ENCODE data around the genes SEMA5B and HACD2.

DNA sequence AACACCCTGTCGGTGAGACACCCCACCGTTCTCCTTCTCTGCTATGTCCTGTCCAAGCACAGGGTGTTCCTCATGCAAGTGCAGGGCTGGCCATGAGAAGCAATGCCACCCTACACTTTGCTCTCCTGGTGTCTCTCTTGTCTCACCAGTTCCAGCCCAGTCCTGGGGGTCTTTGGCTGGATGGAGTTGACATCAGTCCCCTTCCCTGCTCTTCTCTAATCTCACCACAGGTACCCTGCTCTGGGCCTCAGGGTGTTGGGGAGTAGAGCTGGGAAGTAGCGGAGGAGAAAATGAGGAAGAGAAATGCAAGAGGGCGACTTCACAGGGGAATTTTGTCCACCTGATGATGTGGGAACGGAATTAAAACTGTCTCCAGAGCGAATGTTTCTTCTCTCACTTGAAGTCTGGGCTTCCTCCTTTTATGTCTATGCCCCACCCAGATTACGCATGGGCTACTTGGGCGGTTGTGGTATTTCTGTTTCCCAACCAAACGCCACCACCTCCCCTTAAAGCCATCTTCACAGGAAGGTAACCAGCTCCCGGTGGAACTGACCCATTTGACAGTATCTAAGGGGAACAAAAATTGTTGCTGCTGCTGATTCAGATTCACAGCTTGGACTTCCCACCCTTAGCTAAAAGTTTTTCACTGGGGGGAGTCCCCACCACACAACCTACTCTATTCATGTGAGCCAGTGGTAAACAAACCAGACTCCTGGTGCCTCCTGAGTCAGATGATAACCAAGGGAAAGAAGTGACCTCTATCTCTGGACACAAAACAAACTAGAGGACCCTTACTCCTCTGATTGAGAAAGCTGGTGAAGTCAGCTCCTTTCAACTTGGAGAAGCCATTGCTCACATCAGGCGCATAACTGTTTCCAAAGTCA lies 50.0 kb downstream of the CASR start:
- PRO-cap = bidirectional peak, plus-strand start at position 527 of the sequence, minus-strand start at position 395 of the sequence

- PRO-cap = no peak
These were observed 17.7 kb downstream of the PARP14 start for GRCh38 chr3:122698261-122698722.

- PRO-cap = no peak
These were observed 53.1 kb downstream of the HSPBAP1 start for GRCh38 chr3:122740517-122740899.

DNA sequence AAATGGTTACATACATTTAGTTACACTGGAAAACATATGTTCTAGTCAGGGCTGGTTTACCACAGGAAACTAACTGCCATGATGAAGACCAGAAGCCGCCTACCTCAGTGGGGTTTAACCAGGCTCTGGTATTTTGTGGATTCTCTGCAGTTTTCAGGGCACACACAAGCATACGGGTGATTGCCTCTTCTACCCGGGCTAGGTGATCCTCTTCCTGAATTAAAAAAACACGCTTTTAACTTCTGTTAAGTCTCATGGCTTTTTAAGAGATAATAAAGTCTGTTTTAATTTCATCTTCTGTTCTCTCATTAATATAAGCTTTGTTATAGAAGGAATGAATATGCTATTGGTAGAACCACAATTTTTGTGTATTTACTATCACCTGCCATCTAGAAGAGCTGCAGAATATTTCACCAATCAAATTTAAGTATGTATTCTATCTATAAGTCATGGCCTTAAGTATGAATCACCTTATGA lies 52.7 kb downstream of the HSPBAP1 start:
- PRO-cap = no peak

DNA sequence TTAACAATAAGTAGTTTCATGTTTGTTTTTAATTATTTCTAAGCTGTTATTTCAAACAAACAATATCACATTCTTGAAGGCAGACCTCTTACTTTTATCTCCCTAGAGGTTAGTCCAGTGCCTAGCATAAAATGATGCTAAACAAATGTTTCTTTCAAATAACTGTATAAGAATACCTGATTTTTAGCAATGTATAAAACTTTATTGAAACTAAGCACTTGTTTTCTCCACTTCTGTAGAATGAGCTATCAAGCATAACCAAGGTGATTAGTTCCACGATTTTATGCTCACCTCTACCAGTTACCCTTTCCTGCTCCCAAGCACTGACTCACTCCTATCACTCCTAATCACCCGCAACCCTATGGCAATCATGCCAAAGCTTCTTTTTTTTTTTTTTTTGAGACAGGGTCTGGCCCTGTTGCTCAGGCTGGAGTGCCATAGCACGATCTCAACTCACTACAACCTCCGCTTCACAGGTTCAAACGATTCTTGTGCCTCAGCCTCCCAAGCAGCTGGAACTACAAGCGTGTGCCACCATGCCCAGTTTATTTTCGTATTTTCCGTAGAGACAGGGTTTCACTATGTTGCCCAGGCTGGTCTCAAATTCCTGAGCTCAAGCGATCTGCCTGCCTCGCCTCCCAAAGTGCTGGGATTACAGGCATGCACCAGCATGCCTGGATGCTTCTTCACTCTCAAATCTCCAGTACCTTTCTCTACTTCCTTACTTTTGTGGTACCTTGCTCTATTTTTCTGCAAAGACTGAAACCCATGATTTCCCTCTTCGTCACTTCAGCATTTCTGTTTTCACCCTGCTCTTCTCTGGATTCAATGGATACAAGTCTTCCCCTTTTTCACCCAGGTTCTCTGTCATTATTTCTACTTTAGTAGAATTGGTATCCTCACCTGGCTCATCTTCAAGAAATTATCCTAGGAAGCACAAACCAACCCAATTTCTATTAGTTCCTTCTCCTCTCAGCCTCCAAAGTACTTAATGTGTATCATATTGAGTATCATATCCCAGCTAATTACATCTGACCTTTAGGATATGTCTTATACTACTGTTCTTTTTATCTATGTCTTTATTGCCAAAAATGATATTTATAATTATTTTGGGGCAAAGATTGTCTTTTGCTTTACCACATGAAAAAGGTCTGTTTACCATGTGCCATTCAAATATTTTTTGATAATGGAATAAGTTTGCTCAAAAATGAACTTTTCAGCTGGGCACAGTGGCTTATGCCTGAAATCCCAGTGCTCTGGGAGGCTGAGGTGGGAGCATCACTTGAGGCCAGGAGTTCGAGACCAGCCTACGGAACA lies 3.7 kb downstream of the HSPBAP1 start:
- PRO-cap = no peak

GRCh38 chr3:122993004-122993468 lies 34.5 kb downstream of the SEMA5B start:
- PRO-cap = no peak

- PRO-cap = no peak
These were observed at the start of gene SEMA5B for GRCh38 chr3:123027396-123028360. SEMA5B (minus strand) TSS chr3:123027763.

DNA sequence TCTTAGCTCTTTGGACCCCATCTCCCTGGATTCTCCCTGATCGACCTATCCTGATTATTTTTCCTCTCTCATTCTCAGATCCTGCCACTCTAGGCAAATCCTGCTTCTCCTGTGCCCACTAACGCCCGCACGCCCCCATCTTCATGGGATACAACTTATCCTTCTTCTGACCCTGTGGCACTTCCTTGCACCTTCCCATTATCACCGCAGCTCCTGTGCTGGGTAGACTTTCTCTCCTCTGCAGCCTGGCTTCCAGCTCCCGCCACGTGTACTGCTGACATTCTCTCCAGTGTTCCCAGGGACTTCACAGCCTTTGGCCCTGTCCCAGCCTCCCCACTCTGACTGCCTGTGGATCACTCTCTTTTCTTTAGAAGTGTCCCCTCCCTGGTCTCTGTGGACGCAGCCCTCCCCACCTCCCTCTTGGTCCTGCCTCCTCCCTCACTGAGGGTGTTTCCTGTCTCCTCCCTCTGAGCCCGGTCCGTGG lies 17.3 kb downstream of the PDIA5 start:
- PRO-cap = no peak

GRCh38 chr3:123105659-123106085 lies 38.8 kb downstream of the PDIA5 start:
- PRO-cap = no peak

DNA sequence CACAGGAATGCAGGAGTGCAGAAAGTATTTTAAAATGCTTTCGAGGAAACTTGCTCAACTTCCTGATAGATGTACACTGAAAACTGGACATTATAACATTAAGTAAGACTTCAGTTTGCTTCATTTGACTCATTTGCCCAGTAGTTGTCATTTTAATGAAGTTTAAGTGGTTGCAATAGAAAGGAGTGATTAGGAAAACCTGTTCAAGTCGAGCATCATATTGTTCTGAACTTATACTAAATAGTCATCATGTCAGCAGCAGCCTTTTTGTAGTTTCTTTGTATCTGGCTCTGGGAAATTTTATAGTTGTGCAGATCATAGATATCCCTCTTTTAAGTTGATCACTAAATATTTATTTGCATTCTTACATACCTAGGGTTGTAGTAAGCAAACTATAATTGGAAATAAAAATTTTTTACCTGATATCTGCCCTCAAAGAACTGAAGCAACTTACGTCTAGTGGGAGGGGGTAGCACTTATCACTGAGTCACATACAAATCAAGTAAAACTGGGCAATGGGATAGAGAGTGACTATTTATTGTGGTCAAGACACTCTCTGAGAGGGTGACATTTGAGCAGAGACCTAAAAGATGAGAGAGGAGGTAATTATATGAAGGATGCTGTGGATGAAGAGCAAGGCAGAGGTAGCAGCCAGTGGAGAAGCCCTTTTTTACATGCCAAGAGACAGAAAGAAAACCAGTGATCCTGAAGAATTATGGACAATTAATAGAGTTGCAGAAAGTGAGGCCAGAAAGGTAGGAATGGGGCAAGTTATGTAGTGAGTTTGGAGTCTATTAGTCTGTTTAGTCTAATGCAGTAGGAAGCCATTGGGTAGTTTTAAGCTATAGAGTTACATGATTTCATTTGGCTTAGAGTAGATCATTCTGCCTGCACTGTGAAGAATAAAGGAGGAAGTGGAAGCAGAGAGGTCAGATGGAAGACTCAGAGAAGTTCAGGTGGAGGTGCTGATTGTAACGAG lies 7.8 kb downstream of the SEC22A start:
- PRO-cap = no peak

DNA sequence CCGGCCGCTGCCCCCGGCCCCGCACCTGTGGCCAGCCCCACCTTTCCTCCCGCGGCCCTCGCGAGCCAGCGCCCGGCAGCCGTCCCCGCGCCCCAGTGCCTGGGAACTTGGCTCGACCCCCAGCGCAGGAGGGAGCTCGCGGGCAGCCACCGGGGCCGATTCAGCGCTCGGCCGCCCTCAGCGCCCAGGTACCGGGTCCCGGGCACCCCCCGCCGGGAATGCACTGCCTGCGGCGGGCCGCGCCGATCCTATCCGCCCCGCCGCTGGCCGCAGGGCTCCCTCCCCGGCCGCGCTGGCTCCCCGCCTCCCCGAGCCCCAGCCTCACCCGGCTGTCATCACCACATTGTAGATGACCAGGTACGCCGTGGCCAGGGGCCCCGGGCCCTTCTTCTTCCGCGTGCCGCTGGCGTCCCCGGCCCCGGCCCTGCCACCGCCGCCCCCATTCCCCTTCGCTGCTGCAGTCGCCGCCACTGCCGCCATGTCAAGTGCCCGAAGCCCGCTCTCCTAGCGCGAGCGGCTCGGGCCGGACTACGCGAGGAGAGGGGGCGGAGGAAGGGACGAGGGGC lies at the start of gene HACD2:
Gene HACD2 (minus strand): TSS at position 506 of the 566 bp plus-strand sequence.
- PRO-cap = bidirectional peak, plus-strand start at position 95 of the sequence, minus-strand start at position 97 of the sequence; unidirectional peak, minus-strand start at position 222 of the sequence; bidirectional peak, plus-strand start outside the sequence, minus-strand start at position 506 of the sequence

- PRO-cap = no peak
These were observed 10.2 kb downstream of the CCDC14 start for GRCh38 chr3:123950779-123951278.

- PRO-cap = no peak
These were observed 201.6 kb downstream of the KALRN start for GRCh38 chr3:124234757-124235277.

DNA sequence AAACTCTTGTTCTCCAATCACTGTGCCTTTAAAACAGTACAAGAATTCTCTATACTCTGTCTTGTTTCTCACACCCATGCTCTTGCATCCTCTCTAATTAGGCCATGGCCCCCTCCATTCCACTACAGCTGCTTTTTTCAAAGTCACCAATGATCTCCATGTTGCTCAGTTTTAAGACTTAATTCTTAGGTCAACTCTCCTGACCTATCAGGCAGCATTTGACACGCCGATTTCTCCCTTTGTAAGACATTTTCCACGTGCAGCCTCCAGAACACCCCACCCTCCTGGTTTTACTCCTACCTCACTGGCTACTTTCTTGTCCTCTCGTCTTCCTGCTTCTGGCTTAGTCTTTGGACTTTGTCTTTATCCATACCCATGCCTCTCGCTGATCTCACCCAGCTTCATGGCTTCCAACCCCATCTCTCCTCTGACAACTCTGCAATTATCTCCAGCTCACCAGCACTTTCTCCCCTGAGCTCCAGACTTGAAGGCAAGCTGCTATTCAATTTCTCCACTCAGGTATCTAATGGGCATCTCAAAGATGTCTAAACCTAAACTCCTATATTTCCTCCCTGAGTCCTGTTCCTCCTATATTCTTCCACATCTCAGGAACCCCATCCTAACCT lies 99.3 kb upstream of the UMPS start:
- PRO-cap = no peak

DNA sequence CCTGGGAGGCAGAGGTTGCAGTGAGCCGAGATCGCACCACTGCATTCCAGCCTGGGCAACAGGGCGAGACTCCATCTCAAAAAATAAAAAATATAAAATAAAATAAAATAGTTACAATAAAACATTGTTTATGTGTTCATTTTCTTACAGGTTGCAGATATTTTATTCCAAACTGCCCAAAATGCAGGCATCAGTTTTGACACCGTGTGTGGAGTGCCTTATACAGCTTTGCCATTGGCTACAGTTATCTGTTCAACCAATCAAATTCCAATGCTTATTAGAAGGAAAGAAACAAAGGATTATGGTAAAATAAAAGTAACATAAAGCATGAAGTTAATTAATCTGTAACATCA lies 4.7 kb downstream of the UMPS start:
- PRO-cap = no peak

DNA sequence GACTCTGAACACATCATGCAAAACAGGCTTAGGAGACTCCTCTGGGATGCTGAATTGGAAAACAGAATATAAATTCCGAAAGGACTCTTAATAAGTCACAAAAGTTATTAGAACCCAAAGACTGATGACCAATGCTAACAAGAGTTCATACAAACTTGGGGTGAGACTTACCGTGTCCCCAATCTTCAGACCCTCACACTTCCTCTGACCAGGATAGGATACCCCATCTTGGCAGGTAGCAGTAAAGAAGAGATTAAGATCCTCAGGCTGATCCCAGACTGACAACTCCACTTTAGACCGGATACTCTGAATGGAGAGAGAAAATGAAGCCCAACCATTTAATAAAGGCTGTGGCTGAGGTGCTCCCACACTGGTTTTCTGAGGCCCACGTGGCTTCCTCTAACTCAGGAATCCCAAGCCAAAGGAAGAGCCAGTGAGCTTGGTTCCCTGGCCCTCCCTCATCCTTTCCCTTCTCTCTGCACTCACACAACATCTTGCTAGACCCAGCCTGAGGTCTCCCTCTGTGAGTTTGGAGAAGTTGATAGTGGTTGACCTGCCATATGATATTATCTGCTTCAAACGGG lies 78.2 kb downstream of the ITGB5 start:
- PRO-cap = no peak

GRCh38 chr3:124829362-124830177 lies 57.6 kb downstream of the ITGB5 start:
- PRO-cap = unidirectional peak, minus-strand start at chr3:124829627

DNA sequence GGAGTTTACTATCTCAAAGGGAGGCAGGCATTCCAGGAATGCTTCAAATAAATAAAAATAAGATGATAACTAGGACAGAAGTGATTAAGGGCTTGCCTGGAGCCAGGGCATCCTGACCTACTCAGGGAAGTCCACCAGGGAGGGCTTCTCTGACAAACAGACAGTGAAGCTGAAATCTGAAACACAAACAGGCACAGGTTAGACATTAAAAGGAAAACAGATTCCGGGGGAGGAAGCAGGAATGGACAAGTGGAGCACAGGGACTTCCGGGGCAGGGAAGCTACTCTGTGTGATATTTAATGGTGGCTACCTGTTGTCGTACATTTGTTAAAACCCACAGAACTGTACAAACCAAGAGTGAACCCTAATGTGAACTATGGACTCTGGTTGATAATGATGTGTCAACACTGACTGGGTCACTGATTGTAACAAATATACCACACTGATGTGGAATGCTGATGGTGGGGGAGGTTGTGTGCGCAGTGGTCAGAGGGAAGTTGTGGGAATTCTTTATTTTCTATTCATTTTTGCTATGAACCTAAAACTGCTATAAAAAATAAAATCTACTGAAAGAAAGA lies 53.2 kb downstream of the ITGB5 start:
- PRO-cap = no peak

DNA sequence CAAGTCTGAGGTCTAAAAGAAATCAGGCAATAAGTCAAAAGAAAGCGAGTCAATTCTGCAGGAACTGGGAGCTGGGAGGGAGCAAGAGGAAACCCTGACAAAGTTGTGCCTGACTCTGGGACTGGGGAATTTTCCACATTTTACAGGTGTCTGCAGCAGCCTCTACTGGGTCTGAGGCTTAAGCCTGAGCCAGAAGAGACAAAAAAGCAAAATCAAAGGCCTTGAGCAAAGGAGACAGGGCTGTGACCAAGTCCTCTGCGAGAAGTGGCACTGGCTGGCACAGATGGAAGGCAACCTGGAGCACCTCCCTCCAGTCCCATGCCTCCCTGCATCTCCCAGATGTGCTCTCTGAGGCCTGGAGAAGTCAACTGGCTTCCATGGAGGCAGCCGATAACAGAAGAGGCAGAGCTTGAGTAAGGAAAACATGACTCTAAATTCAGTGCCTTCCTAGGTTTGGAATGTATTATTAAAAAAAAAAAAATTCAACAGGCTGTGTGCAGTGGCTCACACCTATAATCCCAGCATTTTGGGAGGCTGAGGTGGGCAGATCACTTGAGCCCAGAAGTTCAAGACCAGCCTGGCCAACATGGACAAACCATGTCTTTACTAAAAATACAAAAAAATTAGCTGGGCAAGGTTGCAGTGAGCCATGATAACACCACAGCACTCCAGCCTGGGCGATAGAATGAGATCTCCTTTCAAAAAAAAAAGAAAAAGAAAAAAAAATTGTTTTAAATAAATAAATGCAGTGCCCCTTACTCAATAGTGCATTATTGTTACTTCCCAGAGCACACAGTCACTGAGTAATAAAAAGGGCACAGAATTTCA lies 51.2 kb downstream of the ITGB5 start:
- PRO-cap = no peak

DNA sequence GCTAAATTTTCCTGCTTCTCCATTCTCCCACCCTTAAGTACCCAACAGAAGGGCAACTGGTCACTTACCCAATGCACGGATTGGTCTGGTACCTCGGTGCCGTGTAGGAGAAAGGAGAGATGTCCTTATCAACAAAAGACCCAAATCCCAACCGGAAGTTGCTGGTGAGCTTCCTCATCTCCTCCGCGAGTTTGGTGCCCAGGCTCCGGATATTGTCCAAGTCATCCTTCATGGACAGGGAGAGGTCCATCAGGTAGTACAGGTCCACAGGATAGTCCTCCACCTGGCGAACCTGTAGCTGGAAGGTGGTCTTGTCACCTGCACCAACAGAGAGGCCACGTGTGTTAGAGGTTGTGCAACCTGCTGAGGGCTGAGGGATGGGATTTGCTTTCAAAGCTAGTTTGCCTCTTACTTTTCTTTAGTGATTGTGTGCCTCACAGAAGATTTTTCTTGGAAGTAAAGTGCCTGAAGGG lies 38.9 kb downstream of the ITGB5 start:
- PRO-cap = no peak